Camera-type eye (tissue), 1 donor: ENCODE data around the gene CAPN14.

DNA sequence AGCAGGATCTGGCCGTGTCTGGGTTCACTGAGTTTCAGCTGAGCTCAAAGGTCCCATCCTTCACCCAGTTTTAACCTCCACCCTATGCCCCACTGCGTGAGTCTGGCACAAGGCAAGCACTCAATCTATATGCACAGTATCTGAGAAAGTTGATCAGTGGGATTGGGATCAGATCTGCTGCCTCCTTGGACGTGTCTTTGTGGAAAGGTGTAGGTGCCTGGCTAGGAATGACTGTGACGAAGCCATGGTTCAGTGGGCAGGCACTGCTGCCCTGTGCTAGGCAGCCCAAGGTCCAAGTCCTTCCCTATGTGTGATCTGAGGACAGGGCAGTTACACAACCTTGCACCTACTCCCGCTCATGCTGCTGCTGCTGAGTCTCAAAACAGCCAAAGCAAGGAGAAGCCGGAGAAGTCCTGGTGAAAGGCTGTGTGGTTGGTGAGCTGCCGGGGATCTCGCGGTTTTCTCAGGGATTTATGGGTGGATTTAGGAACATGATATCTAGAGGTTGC, 54.7 kb downstream of the GALNT14 start:
- RAMPAGE, long total RNA, result no peak

- RAMPAGE, long total RNA, result no peak
Observed at GRCh38 chr2:31137188-31137648, 1.0 kb downstream of the GALNT14 start.

DNA sequence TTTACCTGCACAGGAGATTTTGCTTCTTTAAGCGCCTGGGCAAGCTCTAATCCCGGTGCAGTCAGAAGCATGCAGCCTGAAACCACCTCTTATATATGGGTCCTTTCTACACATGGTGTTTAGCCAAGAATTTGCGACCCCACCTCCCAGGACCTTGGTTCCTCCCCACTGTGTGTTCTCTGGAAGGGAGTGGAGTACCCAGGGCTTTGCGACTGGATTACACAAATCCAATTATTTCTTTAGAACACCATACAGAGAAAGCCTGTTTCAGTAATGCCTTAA, at the start of gene CAPN14:
Gene CAPN14 (minus strand): TSS at position 65 of the 282 bp plus-strand sequence.
- RAMPAGE, long total RNA, result no peak

GRCh38 chr2:31255643-31256864, 22.1 kb downstream of the EHD3 start:
- RAMPAGE, long total RNA, result no peak

GRCh38 chr2:31332490-31332948, 82.0 kb downstream of the XDH start:
- RAMPAGE, long total RNA, result no peak

- RAMPAGE, long total RNA, result no peak
Observed at GRCh38 chr2:31334069-31334820, 80.3 kb downstream of the XDH start.

GRCh38 chr2:31804303-31804610, 206.6 kb downstream of the MEMO1 start:
- RAMPAGE, long total RNA, result no peak

GRCh38 chr2:31981152-31981716, 29.6 kb downstream of the MEMO1 start:
- RAMPAGE, long total RNA, result no peak

DNA sequence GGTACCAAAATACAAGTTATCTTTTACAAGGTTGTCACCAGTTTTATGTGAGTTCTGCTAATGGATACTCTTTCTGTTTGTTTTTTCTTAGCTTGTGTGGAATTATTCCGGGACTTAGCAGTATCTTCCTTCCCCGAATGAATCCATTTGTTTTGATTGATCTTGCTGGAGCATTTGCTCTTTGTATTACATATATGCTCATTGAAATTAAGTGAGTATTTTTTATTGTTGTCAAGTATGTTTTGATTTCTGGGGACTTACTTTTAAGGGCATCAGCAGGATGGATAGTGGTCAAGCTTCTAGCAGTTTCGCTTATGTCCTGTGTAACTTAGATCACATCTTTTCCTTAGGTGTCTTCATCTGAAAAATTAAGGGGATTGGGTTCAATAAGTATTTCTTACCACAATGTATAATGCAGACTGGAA, 32.0 kb downstream of the SLC30A6 start:
- RAMPAGE, long total RNA, result no peak

GRCh38 chr2:32235191-32235755, 29.4 kb downstream of the NLRC4 start:
- RAMPAGE, long total RNA, result no peak

GRCh38 chr2:32401084-32401822, 44.4 kb downstream of the BIRC6 start:
- RAMPAGE, long total RNA, result no peak

GRCh38 chr2:32514901-32515867, 112.7 kb upstream of the TTC27 start:
- RAMPAGE, long total RNA, result no peak

DNA sequence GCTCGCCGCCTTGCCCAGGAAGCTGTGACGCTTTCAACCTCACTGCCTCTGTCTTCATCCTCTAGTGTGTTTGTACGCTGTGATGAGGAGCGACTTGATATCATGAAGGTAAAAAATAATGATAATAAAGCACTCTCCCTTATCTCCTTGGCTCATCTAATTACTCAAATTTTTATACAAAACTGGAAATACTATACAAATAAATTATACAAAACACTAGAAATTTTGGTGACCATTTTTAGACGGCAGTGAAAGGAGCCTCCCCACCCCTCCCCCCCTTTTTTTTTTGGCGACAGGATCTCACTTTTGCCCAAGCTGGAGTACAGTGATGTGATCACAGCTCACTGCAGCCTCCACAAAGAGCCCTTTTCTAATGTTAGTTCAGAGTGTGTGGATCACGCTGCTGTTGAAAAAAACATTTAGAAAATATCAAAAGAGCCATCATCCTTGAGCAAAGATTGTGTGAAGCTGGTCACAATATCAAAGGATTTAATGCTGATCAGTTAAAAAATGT, 29.9 kb upstream of the TTC27 start:
- RAMPAGE, long total RNA, result no peak

DNA sequence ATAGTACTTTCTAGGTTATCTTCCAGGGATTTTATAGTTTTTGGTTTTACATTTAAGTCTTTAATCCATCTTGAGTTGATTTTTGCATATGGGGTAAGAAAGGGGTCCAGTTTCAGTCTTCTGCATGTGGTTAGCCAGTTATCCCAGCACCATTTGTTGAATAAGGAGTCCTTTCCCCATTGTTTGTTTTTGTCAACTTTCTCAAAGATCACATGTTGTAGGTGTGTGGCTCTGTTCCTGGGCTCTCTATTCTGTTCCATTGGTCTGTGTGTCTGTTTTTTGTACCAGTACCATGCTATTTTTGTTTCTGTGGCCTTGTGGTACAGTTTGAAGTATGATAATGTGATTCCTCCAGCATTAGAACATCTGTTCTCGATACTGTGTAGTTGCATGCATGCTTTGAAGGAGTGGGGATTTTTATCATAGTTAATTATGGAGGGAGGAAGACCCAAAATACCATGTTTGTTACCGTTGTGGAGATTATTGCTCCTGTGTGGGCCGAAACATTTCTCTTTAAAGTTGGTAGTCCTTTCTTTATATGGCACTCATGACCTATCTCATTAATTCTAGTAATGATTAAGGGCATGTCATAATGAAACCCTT, 87.4 kb downstream of the TTC27 start:
- RAMPAGE, long total RNA, result no peak

DNA sequence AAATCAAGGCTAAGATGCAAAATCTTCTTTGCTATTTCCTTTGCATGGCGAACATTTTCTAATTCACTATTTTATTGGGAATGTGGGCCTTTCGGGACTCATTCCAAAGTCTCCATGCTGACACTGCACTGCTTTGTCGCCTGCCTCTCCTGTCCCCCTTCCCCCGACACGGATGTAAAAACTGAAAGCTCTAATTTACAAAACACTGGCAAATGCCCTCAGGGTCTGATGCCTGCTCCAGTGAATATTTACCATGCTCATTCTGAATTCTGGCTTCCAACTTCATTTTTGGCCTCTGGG, 14.8 kb upstream of the LTBP1 start:
- RAMPAGE, long total RNA, result no peak

GRCh38 chr2:32937947-32938375, 8.8 kb upstream of the LTBP1 start:
- RAMPAGE, long total RNA, result no peak

DNA sequence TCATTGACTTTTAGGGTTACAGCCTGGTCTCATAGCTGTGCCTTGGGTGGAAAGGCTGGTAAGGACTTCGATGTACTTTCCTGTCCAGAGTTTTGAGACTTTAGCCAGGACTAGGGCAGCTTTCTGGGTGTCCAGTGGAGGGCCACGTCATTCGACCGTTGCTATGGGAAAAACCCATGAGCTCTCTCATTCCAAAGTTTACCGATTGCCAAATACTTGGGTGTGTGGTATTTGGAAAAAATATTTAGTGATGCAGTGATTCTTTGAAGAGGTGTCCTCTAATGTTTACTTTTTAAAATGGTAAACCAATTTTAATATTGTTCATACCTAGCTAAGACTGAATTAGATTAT, 105.3 kb downstream of the LTBP1 start:
- RAMPAGE, long total RNA, result no peak

GRCh38 chr2:33273260-33273918, 203.1 kb upstream of the RASGRP3 start:
- RAMPAGE, long total RNA, result no peak

DNA sequence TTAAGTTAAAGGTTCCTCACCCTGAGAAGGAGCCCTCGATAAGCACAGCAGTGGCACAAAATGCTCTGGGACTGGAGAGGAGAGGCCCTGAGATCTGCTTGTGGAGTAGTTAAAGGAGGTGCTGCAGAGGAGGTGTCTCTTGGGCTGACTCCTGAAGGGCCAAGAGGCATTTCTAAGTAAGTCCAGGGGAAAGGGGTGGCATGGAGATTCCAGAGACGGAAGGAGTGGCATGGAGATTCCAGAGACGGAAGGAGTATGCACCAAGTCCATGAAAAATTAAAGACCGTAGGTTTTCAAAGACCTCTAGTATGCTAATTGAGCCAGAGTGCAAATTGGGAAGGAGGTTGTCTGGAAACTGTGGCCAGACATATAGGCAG, 137.9 kb upstream of the RASGRP3 start:
- RAMPAGE, long total RNA, result no peak

- RAMPAGE, long total RNA, result no peak
Observed at GRCh38 chr2:33475269-33475688, 1.2 kb upstream of the RASGRP3 start.